REH cell (cell line): ENCODE results near the genes FAM168A, PLEKHB1 and NEU3.

- PRO-cap: no peak
These were observed 4.9 kb downstream of the ARHGEF17 start for GRCh38 chr11:73312940-73313423.

GRCh38 chr11:73313508-73314377 lies 5.7 kb downstream of the ARHGEF17 start:
- PRO-cap: no peak

DNA sequence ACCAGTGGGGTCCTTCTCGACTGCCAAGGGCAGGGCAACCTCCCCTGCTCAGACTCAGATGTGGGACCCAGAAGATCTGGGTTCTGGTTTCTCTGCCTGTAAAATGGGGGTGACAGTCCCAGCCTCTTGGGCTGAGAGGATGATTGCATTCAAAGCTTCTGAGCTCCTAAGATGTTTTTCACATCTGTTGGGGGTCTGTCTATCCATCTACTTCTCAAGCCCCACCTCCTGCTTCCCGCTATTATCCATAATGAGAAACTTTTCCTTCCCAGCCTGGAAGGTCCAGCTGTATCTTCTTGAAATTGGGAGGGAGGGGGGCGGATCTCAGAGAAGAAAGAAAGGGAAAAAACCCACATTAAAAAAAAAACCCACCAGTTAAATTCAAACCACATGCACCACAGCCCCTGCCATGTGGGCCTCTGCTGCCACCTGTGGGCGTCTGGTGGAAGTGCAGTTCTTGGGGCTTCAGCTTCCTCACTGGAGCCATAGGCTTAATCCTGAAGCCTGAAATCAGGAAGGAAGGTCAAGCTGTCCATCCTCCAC lies 27.2 kb downstream of the ARHGEF17 start:
- PRO-cap: no peak

DNA sequence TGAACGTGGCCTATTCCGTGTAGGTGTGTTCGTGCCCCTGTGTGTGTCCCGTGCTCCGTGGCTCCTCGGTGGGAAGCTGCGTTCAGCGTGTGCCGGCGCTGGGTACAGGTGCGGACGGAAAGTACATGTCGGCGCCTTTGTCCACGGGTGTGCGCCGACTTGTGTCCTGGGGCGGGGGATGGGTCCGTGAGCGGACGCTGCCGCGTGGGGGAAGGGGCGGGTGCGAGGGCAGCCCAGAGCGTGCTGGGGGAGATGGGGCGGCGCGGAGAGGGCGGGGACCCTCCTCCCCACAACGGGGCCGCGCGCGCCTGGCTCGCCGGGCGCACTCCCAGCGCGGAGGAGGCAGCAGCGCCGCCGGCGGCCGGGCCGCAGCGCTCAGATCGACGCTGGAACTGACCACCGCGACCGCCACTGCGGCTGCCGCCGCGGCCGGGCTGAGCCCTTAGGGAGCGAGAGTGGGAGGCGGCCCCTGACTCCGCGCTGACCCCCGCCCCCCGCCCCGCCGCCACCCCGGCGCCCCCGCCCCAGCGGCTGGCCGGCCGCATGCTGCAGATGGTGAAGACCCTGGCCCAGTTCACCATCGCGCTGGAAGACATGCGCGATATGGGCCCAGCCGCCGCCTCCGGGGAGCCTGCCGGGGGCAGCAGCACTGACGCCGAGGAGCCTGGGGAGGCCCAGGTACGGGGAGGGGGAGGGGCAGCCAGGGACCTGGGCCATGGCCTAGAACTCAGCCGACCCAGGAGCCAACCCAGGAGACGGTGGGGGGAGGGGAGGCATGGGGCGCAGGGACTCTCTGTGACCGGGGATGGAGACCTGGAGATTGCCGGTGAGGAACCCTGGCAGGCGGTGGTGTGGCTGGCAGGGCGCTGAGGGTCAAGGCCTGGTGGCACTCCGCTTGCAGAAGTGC lies 33.3 kb upstream of the RELT start:
- PRO-cap: no peak

DNA sequence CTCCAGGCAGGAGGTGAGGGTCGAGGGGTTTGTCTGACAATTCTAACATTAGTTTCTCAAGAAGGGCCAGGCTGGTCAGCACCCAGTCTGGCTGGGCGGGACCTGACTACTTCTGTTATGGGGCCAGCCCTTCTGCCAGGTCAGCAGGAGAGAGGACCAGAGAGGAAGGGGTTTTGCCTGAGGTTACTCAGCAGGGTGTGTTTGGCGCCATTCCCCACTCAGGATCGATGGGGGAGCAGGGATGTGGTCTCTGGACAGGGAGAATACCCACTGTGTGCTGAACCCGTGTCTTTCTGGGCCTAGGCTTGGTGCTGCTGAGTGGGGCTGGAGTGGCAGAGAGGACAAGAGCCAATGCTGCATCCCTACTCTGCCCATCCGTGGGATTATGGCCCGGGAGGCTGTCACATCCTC lies 4.4 kb downstream of the RELT start:
- PRO-cap: no peak

DNA sequence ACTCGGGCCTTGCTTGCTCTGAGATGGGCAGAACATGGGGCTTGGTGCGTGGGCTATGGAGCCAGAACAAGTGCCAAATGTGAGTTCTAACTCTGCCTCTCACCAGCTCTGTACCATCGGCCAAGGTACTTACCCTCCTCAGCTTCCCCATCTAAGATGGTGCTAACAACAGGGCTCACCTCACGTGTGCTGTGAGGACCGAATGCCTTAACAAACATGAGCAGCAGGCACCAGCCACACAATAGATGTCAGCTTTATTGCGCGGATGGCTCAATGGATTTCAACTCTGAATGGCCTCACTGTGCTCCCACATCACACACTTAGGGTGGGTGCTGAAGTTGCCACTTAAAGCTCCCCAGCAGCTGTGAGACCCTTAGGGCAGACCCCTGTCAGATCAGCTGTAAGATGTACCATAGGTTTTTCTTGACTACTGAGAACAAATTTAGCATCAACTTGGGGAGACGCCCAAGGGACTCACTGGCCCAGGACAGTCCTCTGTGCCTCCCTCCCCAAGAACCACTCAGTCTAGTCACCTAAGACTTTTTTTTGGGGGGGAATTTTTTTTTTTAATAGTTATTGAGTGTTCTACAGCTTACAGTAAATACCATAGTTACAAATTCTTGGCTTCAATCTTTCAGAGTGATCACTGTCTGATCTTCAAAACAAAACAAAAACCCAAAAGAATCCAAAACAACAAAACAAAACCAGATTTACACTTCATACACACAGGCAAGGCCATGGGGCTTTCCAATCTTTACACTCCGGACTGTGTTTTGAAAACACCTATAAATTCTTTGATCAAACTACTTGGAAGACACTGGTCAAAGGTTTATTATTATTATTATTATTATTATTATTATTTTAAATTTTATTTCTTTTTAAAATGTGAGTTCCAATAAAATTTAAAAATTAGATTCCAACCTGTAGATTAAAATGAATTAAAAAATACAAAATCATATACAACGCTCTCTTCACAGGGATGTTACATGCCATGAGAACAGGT lies 24.4 kb downstream of the RELT start:
- PRO-cap: no peak

DNA sequence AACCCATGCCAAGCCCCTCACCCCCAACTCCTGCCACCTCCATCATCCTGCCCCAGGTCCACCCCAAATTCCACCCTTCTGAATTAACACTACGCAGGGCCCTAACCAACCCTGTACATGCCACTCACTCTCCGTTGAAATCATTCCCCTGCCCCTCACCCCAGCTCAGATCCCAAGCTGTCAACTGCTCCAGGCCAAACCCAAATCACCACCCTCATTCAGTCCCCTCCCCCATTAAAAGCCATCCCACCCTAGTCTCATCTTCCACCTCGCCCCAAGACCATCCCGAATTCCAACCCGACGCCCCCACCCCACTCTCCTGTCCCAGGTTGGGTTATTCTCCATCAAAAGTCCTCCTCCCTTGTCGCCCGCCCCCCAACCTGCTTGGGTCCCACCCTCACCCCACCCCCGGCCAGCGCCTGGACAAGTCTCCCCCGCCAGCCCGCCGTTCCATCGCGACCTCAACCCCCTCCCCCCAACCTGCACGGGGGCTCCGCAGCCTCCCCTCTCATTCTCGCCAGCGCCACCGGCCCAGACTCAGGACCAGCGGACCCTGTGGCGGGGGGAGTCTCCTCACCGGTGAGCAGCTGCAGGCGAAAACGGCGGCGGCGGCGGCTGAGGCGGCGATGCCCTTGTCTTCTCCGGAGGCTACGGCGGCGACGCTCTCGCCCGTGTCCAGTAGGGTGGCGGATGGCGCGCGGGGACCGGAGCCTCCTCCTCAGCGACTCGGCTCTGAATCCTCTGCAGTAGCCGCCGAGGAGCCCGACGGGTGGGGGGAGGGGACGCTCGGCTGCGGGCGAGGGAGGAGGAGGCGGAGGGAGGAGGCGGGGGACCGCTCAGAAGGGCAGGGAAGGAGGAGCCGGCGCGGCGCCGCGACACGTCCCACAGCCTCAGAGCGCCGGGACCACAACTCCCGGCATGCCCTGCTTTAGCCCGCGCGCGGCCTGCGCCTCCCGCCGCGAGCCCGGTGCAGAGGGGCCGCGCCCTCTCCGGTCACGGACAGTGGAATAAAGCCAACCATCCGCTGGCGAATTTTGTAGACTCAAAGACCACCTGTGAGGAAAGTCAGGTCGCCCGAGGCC lies at the start of gene FAM168A:
TSS of gene FAM168A (minus strand) at position 767 of the 1,082 bp plus-strand sequence.
- PRO-cap: bidirectional peak, plus-strand start at position 970 of the sequence, minus-strand start at position 734 of the sequence

DNA sequence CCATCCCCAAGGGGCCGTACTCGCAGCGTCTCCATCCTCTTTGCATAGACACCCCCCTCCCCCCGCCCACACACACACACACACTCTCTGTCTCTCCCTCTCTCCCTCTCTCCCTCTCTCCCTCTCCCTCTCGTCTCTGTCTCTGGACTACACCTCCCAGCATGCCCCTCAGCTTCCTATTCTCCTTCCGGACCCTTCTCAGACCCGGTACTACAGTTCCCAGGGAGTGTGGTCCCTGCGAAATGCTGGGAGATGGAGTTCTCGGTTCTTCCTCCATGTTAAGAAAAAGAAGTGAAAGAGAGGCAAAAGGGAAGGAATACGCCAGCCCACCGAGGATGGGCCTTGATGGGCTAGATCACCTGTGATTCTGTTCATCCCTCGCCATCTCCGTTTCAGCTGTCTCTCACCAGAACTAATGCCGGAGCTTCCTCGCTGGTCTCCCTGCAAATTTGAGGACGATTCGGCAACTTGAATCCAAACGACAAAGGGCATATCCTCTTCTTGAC lies 569 bp upstream of the FAM168A start:
- PRO-cap: bidirectional peak, plus-strand start at position 179 of the sequence, minus-strand start at position 46 of the sequence

- PRO-cap: no peak
These were observed at the start of gene PLEKHB1 for GRCh38 chr11:73645962-73646971. PLEKHB1 (plus strand) TSS chr11:73646581.

GRCh38 chr11:73657010-73657364 lies 10.6 kb downstream of the PLEKHB1 start:
- PRO-cap: unidirectional peak, minus-strand start at chr11:73657220

GRCh38 chr11:73660809-73661710 lies 14.7 kb downstream of the PLEKHB1 start:
- PRO-cap: no peak

DNA sequence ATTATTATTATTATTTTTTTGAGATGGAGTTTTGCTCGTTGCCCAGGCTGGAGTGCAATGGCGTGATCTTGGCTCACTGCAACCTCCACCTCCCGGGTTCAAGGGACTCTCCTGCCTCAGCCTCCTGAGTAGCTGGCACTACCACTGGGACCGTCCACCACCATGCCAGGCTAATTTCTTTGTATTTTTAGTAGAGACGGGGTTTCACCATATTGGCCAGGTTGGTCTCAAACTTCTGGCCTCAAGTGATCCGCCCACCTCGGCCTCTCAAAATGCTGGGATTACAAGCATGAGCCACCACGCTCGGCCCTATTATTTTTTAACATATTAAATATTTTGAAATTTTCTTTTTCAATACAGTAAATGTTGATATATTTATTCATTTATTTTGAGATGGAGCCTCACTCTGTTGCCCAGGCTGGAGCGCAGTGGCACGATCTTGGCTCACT lies 5.9 kb downstream of the RAB6A start:
- PRO-cap: no peak

DNA sequence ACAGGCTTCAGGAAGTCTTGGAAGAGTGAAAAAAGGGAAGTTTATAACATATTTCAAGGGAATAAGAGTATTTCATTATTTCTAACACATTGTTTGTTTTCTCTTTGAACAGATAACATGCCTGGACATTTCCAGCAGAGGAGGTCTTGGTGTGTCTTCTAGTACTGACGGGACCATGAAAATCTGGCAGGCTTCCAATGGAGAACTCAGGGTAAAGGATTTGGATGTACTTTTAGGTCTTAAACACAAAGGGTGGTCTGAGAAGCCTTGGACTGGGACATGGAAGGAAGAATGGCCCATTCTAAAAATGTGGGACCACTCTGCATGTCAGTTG lies 22.2 kb downstream of the PAAF1 start:
- PRO-cap: no peak

DNA sequence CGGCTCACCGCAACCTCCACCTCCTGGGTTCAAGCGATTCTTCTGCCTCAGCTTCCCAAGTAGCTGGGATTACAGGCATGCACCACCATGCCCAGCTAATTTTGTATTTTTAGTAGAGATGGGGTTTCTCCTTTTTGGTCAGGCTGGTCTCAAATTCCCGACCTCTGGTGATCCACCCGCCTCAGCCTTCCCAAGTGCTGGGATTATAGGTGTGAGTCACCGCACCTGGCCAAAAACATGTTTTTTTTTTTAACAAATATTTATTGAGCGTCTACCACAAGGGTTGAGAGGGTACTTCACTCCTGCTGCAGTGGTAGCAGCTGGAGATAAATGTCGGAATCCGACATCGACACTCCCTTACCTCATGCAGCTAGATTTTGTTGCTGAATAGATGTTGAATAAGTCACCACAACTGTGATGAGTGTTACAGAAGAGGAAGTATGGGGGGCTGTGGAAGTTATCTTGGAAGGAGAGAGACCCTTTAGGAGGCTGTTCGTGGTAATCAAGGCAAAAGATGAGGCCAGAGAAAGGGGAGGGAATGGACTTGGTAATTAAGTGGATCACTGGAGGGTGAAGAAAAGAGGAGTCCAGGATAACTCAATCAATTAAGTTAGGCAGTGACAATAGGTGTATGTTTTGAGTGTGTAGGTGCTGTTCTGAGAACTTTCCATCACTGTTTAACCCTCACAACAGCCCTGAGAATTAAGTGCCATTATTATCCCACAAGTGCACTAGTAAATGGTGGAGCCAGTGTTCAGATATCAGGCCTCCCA lies 1.1 kb downstream of the DNAJB13 start:
- PRO-cap: no peak

GRCh38 chr11:73974744-73975304 lies 7.8 kb downstream of the UCP2 start:
- PRO-cap: no peak

DNA sequence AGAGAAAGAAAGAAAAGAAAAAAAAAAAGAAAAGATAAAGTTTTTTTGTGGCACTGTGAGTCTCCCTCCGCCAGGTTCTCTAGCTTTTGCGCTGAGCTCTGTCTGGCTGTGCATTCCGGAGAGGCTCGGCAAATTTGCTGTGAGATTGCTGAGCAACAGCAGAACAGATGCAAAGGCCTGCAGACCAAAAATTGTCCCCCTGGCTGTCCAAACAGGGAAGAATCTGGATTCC lies 1.4 kb upstream of the UCP2 start:
- PRO-cap: bidirectional peak, plus-strand start at position 82 of the sequence, minus-strand start at position 104 of the sequence

- PRO-cap: bidirectional peak, plus-strand start at chr11:74012073, minus-strand start at chr11:74011859
These were observed 2.6 kb upstream of the UCP3 start for GRCh38 chr11:74011056-74012265.

DNA sequence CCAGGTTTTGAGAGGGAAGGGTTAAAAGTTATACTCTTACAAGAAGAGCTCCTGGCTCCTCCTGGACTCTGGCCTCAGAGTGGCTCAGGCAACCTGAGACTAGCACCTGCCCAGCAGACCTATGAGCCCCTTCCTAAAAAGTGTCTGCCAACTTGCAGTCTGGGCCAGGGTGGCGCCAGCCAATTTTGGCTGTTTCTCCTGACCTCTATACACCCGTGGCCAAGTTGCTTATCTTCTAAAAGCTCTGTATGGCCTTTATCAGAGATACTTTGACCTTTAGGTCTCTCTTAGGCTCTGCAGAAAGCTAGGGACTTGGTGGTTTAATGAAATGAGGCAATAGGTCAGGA lies 10.2 kb upstream of the UCP3 start:
- PRO-cap: no peak

GRCh38 chr11:74070295-74070821 lies 61.5 kb upstream of the UCP3 start:
- PRO-cap: no peak

DNA sequence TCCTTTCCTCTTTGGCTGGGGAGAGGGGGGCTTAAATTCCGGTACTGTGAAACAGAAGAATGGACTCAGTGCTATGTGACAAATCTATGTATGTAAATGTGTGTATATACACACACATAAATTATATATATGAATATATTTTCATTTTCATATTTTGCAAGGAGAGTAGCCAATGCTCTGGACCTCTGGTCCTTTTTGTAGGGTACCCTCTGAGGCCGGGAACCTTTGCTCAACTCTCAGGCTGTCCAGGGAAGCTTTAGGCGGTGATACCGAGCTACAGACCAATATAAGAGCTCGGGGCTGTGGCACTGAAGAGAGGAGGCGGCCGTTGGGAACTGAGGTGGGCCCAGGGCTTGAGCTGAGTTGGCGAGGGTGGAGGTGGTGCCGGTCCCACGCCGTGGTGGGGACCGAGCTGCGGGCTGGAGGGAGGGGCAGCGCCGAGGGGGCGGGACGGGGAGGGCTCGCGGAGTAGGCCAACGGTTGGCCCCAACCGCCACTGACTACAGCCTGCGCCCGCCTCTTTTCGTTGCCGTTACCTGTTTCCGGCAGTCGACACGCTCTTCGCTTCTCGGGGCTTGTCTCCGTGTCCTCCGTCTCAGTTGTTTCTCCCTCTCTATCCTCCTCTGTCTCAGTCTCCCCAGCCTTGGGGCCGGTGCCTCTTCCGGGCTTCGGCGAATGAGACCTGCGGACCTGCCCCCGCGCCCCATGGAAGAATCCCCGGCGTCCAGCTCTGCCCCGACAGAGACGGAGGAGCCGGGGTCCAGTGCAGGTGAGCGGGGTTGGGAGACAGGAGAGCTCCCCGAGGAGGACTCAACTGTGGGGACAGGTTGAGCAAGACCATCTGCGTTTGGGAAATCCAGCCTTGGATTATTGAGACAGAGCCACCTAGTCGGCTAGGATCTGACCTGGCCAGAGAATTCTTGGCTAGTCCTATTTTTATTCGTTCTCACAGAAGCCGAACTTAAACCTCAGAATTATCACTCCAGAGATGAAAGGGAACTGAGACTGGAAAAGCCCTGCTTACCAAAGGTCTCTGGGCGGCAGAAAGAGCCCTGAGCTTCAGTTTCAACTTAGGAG lies at the start of gene NEU3:
TSS of gene NEU3 (plus strand) at position 548 of the 1,077 bp plus-strand sequence.
- PRO-cap: bidirectional peak, plus-strand start at position 313 of the sequence, minus-strand start at position 337 of the sequence